Mononuclear cell (primary cell): ENCODE results near the genes CXCL13 and ANXA3.

DNA sequence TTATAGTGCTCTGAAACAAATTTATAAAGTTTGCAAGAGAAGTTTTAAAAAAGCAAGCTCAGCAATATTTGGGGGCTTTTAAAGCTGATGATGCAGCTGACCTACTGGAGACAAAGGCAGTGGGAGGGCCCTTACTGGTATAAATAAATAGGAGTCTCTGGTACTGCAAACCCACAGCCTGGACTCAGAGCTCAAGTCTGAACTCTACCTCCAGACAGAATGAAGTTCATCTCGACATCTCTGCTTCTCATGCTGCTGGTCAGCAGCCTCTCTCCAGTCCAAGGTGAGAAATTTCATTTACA, at the start of gene CXCL13:
Gene CXCL13 (plus strand): TSS at position 174 of the 302 bp plus-strand sequence.
- RRBS: no CpG with 5 or more reads among the region's 1 CpG

- RRBS: 1% methylated on average over 63 of the region's 100 CpGs
These were observed 571 bp upstream of the CNOT6L start for GRCh38 chr4:77819546-77820331.

DNA sequence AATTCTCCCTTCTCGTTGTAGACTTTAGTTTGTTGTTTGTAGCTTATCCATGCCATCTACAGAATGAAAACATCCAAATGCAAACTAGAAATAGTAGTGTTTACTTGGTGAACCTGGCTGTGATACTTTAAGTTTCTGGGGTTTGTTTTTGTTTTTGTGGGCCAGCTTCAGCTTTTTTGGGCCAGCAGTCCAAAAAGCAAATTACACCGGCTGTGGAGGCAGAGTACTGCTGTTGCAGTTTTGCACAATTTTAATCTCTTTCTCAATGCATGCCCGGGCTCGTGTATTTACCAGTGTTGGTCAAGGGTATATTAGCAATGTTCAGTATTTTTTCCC, 1.6 kb upstream of the CNOT6L start:
- RRBS: 7% methylated on average over 1 of the region's 4 CpGs

DNA sequence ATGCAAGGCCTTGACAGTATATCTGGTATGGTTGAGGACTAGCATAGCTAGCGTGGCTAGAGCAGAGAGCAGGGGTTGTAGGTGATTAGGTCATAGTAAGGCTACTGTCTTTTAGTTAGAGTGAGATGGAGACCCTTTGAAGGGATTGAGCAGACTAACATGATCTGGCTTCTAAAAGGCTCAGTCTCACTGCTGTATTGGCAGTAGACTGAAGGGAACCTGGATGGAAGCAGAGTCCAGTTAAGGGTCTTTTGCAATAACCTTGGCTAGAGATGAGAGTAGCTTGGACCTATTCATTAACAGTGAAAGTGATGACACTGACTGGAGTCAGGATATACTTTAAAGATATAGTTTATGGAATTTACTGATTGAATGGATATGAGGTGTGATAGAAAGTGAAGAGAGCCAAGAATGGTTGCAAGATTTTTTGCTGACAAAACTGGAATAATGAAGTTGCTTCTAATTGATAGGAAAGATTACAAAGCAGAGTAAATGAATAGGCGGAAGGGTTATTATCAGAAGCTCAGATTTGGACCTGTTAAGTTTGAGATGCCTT, 59.8 kb downstream of the MRPL1 start:
- RRBS: no CpG with 5 or more reads among the region's 2 CpGs

GRCh38 chr4:78055704-78056063, 1.4 kb upstream of the FRAS1 start:
- RRBS: no CpG with 5 or more reads among the region's 5 CpGs

DNA sequence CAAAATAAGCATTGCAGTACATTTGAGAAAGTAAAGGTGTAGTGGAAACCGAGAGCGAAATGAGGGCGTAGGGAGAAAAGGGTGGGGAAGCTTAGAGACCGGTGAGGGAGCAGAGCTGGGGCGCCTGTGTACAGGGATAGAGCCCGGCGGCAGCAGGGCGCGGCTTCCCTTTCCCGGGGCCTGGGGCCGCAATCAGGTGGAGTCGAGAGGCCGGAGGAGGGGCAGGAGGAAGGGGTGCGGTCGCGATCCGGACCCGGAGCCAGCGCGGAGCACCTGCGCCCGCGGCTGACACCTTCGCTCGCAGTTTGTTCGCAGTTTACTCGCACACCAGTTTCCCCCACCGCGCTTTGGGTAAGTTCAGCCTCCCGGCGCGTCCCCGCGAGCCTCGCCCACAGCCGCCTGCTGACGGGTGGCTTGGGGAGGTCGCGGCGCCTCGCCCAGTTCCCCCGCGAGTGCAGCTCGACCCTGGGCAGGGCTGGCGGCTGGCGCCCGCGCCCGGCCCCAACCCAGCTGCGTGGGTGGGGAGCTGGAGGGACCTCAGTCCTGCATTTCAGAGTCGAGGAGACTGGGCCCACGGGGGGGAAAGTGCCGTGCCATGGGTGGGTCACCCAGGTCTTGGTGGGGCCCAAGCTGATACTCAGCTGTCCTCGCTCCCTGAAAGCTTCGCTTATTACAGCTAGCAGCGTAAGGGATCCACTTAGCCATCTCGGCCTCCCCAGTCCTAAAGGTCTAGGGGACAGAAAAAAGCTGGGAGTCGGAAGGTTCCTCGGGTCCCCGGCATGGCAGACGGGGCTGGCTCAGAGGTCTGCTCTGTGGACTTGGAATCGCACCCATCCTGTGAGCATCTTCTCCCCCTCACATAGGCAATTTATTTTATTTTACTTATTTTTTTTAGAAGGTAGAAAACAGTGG, at the start of gene ANXA3:
Gene ANXA3 (plus strand): TSS at position 262 of the 912 bp plus-strand sequence.
- RRBS: 2% methylated on average over 18 of the region's 62 CpGs

DNA sequence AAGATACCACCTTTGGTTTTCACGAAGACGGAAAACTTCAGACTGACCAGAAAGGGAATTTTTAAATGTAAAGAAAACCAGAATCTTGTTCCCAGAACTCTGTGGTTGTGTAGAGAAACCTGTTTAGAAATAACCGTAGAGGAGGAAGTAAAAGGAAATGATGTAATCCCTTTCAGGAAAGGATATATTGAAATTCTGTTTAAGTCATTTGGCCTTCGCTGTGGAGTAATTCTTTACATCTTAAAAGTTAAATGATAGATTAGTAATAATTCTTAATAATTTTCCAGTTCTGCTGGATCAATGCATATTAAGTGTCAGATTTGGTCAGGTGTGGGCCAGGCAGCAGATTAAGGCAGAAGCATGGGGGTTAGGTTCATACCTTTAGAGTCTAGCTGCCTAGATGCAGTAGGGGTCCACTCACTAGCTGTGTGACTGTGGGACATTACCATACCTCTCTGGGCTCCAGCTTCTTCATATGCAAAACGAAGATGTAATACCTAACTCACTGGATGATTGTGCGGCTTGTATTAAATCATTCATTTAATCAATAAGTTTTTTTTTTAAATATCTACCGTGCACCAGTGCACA, 1.3 kb downstream of the ANXA3 start:
- RRBS: no CpG with 5 or more reads among the region's 7 CpGs

DNA sequence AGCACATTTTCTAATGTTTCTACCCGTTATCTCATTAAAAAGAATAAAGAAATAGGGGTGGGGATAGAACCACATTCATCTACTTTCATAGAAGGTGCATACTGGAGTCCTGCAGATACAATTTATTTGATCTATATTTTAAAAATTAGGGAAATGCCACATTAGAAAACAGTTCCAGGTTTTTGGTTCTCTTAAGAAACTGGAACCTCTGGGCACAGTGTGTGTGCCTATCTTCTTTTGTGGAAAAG, 1.4 kb upstream of the BMP2K start:
- RRBS: no CpG with 5 or more reads among the region's 1 CpG

- RRBS: no CpG with 5 or more reads among the region's 11 CpGs
These were observed 1.4 kb downstream of the BMP2K start for GRCh38 chr4:78777288-78778201.

DNA sequence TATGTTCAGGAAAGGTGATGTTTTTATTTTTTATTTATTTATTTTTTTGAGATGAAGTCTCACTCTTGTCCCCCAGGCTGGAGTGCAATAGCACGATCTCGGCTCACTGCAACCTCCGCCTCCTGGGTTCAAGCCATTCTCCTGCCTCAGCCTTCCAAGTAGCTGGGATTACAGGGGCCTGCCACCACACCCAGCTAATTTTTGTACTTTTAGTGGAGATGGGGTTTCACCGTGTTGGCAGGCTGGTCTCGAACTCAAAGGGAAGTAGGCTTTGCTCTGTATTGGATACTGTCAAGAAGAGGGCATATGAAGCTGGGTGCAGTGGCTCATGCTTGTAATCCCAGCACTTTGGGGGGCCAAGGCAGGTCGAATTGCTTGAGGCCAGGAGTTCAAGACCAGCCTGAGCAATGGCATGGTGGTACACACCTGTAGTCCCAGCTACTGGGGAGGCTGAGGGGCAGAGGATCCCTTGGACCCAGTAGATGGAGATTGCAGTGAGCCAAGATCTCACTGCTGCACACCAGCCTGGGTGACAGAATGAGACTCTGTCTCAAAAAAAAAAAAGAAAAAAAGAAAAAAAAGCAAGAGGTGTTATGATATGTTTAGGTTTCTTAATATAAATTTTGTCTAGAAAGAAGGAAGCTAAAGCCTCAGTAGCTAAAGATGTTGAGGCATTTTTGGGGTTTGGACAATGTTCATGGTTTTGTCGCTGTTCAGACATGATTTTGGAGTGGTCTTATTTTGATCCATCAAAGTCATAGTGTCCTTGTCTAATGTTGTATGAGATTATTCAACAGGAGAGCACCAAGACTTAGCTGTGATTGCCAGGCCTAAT, 72.4 kb downstream of the PAQR3 start:
- RRBS: no CpG with 5 or more reads among the region's 7 CpGs

GRCh38 chr4:78868277-78869596, 70.5 kb downstream of the PAQR3 start:
- RRBS: no CpG with 5 or more reads among the region's 12 CpGs

- RRBS: no CpG with 5 or more reads among the region's 4 CpGs
These were observed 31.0 kb downstream of the PAQR3 start for GRCh38 chr4:78907926-78908987.

GRCh38 chr4:78914200-78915169, 24.8 kb downstream of the PAQR3 start:
- RRBS: 84% methylated on average over 3 of the region's 4 CpGs

GRCh38 chr4:79937579-79937810, 135.5 kb downstream of the ANTXR2 start:
- RRBS: no CpG with 5 or more reads among the region's 7 CpGs

DNA sequence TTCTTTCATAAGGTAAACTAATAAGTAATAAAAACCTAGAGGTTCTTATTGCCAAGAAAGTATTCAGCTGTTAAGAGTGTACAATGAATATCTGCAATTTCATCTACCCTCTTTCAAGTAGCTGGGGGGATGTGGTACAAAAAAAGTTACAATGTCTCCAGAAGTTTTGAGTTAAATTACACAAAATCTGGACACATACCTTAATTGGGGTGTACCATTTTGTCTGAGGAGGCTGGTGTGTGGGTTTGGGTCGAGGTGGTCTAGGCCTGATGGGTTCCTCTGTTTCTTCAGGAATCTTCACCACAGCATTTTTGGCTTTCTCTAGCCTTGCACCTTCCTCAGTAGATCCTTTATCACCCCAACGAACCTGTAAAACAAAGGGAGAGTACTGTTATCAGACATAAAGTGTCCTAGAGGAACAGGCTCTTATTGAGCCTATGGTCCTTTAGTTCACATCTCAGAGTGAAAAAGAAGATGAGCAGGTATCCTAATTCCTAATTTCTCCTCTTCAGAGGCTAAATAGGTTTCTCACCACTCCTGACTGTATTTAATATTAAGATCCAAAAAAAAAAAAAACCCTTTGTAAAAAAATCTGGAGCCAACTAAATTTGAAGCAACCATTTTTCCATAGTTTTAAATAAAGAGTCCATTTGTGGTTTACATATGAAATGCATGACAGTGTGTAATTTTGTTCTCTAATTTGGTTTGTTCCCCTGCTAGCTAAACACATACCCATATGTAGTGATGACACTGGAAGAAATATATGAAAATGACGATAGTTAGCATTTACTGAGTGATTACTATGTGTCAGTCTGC, 95.0 kb downstream of the ANTXR2 start:
- RRBS: no CpG with 5 or more reads among the region's 3 CpGs

- RRBS: no CpG with 5 or more reads among the region's 1 CpG
These were observed 61.0 kb downstream of the ANTXR2 start for GRCh38 chr4:80012079-80012278.

DNA sequence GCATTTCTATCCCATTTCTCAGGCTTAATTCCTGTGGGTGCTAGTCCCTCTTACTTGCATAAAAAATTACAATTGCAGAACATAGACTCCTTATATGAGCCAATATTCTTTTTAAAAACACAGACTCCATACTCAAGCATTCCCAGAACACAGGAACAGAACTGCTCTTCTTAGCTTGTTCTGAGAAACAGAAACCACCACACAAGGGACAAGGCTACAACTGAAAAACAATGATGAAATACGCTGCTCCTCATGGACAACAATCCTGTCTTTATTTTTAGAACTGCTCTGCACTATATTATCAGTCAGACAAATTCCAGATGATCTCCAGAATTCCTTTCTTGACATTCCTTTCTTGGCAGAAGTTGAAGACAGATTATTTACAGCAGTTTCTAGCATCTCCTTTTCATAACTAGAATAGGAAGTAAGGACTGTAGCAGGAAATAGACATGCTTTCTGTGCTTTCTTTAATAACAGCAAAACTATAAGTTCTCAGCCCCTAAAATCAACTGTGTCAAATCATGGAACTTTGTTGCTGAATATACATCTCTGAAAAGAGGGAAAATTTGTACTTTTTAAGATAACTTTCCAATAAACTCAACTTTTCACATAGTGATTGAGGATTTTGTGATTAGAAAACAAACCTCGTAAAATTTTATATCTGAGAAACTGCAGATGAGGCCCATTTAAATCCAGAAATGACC, 36.0 kb downstream of the ANTXR2 start:
- RRBS: no CpG with 5 or more reads among the region's 2 CpGs

DNA sequence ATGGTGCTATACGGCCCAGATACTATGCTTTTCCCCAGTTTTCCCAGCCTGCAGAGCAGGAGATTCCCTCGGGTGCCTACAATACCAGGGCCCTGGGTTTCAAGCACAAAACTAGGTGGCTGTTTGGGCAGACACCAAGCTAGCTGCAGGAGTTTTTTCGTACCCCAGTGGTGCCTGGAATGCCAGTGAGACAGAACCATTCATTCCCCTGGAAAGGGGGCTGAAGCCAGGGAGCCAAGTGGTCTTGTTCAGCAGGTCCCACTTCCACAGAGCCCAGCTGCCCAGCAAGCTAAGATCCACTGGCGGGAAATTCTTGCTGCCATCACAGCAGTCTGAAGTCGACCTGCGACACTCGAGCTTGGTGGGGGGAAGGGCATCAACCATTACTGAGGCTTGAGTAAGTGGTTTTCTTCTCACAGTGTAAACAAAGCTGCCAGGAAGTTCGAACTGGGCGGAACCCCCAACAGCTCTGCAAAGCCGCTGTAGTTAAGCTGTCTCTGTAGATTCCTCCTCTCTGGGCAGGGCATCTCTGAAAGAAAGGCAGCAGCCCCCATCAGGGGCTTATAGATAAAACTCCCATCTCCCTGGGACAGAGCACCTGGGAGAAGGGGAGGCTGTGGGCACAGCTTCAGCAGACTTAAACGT, 104.1 kb downstream of the CFAP299 start:
- RRBS: no CpG with 5 or more reads among the region's 11 CpGs